Melanocyte of skin (primary cell): ENCODE results near the gene PCCA.

- CAGE, long polyA plus RNA, 2 experiments = no peak in any of the 2 experiments
These were observed 1.1 kb downstream of the ZIC2 start for GRCh38 chr13:99982732-99983080.

- CAGE, long polyA plus RNA, 2 experiments = no peak in any of the 2 experiments
These were observed 5.2 kb downstream of the ZIC2 start for GRCh38 chr13:99986631-99987318.

- CAGE, long polyA plus RNA, 2 experiments = no peak in any of the 2 experiments
These were observed at the start of gene PCCA for GRCh38 chr13:100088613-100089739. TSS of gene PCCA (plus strand) at chr13:100089093.

DNA sequence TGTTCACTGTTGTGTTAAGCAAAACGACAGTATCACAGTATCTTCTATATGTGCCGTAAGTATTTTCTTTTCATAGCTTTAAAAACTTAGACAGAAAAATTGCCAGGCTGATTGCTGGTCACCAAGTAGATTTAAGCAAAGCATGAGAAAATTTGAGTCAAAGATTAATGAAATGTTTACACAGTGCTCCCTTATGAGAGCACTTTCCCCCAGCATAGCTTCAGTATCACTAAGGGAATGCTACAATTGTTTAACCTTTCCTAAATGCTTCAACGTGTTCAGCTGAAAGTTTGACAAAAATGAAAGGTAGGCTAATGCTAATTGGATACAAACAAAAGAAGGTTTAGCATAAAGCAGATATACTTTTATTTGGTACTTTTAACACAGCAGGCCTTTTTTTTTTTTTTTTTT, 23.3 kb downstream of the PCCA start:
- CAGE, long polyA plus RNA, 2 experiments = no peak in any of the 2 experiments

DNA sequence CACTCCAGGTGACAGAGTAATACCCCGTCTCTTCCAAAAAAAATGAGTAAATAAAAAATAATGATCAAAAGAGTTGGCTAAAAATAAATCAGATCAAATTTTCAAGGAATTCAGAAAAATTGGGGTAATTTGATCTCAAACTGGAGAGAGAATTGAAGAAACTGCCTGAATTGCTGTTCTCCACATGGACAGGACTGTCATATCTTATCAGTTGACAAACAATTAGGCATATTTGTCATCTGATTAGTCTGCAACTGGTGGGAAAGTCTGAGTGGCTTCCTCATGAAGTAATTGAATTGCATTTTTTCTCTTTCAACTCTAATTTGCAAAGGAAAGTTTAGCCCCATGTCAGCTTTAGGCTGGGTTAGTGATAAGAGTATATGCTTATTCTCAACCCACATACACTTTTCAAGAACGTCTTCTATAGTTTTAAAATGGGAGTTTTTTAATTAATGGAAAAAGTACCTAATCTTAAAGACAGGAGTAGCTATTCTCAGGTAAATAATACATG, 161.2 kb downstream of the FGF14 start:
- CAGE, long polyA plus RNA, 2 experiments = no peak in any of the 2 experiments

DNA sequence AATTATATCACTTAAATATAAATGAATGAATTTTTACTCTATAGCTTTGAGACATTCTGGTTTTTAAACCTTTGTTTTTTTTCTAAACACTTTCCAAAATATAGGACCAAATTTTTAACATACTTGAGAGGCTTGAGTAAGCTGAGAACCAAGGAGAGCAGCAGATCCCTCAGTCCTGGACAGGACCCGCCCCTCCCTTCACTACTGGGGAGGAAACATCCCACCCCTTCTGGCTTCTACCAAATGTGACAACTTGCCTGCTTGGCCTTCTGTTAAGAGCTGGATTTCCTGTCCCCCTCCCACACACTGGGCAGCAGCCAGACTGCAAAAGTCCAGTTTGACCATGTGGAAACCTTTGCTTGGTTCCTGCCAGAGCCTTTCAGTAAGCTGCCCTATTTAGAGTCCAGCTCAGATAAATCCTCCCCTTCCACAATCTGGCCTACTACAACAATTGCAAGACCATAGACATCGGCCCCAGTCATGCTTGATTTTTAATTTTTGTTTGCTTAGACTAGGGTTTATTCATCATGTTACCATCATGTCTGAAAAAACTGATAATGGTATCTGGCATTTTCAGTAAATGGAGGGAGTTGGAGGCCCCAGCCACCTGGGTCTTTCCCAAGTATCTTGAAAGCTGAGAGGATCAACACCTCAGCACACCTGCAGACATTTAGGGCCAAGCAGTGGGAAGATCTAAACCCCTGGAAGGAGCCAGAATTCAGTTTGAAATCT, 279.1 kb upstream of the TPP2 start:
- CAGE, long polyA plus RNA, 2 experiments = no peak in any of the 2 experiments

DNA sequence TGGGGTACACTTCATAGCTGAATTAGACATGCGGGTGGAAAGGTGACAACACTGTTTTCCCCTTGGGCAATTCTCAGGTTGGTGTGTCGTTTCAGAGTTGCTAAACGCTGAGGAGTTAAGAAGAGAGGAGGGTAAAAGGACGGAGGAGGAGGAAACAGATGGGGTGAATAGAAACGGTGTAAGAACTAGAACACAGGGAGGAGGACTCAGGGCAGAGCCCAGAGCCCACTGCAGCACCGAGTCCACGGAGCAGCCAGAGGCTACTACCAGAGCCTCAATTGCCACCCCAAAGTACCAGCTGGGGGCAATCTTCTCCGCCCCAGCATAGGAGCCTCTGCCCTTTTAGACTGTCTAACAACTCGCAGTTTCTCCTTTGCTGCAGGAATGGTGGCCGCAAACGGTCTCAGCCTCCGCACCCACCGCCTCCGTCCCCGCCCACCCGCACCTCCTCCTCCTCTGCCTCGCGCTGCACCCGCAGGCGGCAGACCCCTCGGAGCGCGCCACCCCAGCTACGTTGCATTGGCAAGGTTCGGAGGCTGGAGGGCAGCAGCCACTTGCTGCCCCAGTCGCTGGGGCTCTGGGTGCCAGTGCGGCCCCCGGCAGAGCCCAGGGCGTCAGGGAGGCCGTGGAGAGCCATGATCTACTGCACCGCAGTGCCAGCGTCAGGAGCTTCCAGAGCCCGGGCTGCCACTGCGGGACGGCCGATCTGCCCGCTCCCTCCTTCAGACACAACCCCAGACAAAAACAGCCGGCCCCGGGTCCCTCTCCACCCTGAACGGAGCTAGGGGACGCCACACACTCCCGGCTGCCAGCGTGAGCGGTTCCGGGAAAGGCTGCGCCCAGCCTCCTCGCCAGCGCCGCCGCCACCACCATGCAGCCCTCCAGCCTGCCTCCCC, 196.9 kb upstream of the TPP2 start:
- CAGE, long polyA plus RNA, 2 experiments = no peak in any of the 2 experiments

GRCh38 chr13:102724784-102725362, 30.0 kb upstream of the METTL21C start:
- CAGE, long polyA plus RNA, 2 experiments = no peak in any of the 2 experiments

DNA sequence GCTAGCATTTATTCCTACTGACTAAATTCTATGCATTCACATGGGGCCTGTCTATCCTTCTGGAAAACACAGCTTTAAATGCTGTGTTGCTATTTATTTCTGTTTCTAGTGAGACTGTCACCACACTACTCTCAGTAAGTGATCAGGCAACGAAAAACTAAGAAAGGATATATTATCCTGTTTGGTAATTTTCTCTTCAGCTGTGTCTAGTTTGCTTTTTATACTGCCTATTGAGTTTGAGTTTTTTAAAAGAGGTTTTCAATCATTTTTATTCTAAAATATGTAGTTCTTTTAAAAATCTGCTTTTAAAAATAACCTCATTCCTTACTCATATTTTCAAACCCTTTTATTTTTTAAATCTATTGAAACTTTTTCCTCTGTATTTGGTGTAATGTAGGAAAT, 22.3 kb upstream of the ERCC5 start:
- CAGE, long polyA plus RNA, 2 experiments = no peak in any of the 2 experiments

- CAGE, long polyA plus RNA, 2 experiments = no peak in any of the 2 experiments
These were observed 1073.9 kb upstream of the DAOA start for GRCh38 chr13:104391979-104392294.

- CAGE, long polyA plus RNA, 2 experiments = no peak in any of the 2 experiments
These were observed 348.3 kb downstream of the DAOA start for GRCh38 chr13:105814208-105814532.

- CAGE, long polyA plus RNA, 2 experiments = no peak in any of the 2 experiments
These were observed 453.2 kb downstream of the DAOA start for GRCh38 chr13:105918901-105919528.

GRCh38 chr13:106156414-106157081, 378.9 kb downstream of the EFNB2 start:
- CAGE, long polyA plus RNA, 2 experiments = no peak in any of the 2 experiments

GRCh38 chr13:106213026-106213296, 322.5 kb downstream of the EFNB2 start:
- CAGE, long polyA plus RNA, 2 experiments = no peak in any of the 2 experiments

DNA sequence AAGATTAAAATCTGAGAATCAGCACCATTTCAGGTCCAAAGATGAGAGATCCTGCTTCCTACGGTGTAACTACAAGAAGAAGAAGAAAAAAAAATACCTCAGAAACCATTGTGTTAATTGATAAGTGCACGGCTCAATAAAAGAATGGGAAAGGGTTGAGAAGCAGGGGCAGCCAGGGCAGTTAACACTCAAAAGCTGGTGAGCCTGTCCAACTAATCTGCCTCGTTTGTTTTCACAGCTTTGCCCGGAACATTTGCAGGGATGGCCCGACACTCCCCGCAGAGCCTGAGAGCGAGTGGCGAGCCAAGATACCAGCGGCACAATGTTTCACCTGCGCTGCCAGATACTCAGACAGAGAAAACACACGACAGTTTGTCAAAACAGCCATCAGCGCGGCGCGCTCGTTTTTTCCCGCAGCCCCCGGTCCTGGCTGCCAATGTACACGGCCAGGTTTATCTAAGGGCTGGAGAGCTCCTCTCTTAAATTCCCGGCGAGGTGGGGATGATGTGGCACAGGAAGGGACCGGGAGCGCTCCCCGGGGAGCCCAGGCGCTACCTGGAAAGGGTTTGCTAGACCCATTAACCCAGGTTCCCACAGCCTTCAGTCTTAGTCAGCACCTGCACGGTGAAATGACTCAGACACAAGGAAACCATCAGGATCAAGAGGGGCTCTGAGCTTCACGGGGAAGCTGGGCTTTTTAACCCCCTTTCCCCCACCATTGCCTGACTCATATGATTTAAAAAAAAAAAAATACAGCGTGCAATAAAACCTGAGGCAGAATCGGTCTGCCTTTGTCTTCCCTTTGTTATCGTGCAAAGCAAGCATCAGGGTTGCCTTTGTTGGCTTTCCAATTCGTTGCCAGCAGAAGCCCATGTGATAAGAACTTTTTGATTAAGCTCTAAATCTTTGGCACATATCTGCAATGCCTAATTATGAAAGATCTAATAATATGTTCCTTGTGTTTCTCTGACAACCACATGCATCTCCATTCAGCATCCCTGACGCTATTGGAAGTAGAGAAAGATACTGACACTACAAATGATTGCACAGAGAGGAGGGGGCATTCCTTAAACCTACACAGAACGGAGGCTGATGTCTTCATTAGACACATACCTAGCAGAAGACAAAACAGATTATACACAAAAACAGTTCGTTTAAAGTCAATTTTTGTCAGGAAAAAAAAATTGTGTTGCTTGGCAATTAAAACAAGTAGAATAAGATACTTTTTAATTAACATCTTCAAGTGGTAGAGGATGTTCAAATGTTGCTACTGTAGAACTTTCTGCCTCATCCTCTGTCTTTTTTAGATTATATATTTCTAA, 186.1 kb downstream of the EFNB2 start:
- CAGE, long polyA plus RNA, 2 experiments = no peak in any of the 2 experiments

DNA sequence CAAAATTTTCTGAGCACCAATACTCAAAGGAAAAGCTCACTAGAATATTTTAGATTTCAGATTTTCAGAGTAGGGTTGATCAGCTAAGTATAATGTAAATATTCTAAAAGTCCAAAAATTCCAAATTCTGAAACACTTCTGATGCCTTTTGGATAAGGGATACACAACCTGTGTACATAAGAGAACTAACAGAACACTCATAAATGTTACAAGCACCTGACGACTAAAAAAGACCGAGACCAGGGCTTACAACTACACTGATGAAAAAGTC, 183.3 kb downstream of the EFNB2 start:
- CAGE, long polyA plus RNA, 2 experiments = no peak in any of the 2 experiments

- CAGE, long polyA plus RNA, 2 experiments = no peak in any of the 2 experiments
These were observed 183.0 kb downstream of the EFNB2 start for GRCh38 chr13:106352519-106352887.

- CAGE, long polyA plus RNA, 2 experiments = no peak in any of the 2 experiments
These were observed 17.3 kb downstream of the EFNB2 start for GRCh38 chr13:106518159-106518588.

GRCh38 chr13:106531957-106532655, 3.4 kb downstream of the EFNB2 start:
- CAGE, long polyA plus RNA, 2 experiments = no peak in any of the 2 experiments

DNA sequence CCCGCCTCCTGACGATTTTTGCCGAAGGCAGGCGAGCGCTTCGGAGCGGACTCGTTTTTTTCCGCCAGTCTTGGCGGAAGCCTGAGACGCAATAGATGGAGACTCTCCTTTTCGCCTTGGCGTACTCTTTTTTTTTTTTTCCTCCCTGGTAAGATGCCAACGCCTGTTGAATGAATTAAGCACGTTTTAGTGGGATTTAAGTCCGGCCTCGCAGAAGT, 167 bp upstream of the ARGLU1 start:
- CAGE, long polyA plus RNA, 2 experiments = no peak in any of the 2 experiments